ENCODE measurements around a stretch of chr16.

DNA sequence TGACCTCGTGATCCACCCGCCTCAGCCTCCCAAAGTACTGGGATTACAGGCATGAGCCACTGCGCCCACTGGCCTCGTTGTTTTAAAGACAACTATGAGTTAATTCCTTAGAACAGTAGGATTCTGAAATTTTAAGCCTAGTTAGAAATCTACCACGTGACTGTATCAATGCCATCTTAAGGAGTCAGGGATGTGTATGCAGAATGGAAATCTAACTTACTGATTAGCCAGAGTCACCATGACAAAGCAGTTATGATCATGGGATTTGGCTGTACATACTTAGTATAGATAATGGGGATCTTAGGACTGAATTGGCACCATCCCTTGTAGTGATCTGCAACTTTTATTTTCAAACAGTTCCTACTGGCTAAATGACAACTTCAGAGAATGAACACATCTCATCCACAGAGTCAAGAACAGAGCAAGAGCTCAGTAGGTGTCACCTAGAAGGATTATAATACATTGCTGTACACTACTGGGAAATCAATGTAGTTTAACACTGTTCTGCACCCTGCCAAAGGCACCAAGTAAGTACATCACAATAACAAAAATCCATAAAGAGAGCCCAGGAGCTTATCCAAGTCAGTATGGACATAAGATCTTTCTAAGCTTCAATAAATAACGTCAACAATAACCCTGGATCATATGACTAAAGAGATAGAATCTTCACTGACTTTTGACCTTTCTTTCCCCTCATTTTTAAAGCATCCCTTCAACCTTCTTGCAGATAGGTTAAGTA is 2.6 kb downstream of the CEP20 start:
- PRO-cap = no peak

DNA sequence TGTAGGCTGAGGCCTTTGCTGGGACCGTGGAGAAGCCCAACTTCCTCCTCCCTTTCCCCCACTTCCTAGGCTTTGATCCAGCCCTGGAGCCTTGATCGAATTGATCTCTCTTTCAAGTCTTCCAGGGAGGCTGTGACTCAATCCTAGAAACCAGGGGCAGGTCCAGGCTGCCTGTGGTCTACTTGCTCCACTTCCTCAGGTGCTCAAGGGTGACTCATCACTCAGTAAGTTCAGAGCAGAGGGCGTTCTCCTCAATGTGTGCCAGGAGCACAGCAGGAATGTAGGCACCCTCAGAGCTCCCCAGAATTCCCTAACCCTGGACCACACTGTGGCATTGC is 11.2 kb upstream of the CEP20 start:
- PRO-cap = no peak

DNA sequence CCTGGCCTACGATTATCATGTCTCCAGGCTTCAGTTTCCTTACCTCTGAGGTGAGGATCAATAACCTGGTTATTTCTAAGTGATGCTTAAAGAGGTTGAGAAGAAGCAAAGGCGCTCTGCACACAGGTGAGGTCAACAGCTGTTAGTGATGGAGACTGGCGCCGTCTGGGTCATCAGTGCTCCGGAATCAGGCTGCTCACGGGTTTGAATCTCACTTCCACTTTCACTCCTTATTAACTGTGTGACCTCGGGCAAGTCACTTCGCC is 735 bp upstream of the ABCC1 start:
- PRO-cap = no peak

DNA sequence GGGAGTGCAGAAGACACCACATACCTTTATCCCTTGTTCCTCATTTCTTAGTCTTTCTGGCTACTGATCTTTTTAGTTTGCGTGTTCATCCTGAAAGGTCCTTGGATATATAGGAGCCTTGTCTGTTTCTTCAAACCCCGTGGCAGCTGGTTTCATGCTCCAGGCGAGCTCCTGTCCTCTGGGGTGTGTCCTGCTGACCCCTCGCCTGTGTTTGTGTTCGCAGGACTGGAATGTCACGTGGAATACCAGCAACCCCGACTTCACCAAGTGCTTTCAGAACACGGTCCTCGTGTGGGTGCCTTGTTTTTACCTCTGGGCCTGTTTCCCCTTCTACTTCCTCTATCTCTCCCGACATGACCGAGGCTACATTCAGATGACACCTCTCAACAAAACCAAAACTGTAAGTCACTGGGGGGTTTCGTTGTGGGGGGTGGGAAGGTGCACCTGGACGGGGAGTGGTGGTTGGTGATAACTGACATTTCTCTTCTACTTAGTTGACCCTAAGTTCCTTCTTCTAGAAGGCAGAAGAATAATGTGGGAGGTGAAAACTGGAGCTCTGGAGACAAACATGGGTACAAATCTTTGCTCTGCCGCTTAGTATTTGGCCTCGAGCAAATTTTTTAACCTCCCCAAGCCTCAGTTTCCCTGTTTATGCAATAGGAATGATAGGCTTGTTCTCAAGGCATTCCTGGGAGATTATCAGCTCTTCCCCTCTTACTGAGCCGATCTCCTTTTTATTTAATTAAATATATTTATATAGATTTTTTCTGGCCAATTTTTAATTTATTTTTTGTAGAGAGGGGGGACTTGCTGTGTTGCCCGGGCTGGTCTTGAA is 58.4 kb downstream of the ABCC1 start:
- PRO-cap = no peak

DNA sequence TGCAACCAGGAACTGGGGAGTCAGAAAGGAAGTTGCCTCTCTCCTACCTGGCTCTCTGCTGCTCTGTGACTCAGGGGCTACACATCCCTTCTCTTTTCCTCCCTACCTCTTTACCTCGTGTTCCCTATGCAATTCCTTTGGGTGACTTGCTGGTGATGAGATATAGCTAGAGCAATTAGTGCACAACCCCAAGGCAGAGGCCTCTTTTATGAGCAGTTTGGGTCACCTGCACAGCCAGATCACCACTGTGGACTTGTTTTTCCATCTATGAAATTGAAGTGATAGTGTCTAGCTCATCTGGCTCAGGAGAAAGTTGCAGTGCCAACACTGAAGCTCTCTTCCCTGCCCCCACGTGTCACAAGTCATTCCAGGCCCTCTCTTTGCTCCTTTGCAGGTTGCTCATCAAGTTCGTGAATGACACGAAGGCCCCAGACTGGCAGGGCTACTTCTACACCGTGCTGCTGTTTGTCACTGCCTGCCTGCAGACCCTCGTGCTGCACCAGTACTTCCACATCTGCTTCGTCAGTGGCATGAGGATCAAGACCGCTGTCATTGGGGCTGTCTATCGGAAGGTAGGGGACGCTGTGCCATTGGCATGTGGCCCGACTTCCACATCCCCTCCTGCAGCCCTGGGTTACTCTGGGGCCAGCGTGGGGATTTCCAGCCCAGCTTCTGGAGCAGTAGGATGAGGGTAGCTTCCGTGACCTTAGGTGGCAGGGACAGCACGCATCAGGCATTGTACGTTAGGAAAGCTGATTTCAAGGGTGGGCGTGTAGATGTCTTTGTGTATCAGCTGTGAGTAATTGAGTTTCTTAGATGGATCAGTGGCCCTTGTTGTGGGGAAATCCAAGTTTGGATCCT is 96.3 kb downstream of the ABCC1 start:
- PRO-cap = no peak

DNA sequence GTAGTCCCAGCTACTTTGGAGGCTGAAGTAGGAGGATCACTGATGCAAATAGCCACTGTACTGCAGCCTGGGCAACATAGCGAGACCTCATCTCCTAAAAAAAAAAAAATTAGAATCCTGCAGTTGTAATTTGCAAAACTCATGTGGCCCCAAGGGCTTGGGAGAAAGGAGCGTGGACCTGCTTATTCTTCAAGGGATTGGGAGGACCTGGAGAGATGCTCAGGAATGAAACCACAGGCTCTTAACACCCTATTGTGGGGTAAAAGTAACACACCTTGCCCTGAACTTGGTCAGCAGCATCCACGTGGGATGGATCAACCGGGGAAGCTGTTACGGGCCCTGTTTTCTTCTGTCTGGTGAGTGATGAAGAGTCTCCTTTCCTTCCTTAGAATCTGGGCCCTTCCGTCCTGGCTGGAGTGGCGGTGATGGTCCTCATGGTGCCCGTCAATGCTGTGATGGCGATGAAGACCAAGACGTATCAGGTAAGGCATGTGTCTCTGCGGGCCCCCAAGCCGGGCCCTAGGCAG is 103.0 kb downstream of the ABCC1 start:
- PRO-cap = no peak

DNA sequence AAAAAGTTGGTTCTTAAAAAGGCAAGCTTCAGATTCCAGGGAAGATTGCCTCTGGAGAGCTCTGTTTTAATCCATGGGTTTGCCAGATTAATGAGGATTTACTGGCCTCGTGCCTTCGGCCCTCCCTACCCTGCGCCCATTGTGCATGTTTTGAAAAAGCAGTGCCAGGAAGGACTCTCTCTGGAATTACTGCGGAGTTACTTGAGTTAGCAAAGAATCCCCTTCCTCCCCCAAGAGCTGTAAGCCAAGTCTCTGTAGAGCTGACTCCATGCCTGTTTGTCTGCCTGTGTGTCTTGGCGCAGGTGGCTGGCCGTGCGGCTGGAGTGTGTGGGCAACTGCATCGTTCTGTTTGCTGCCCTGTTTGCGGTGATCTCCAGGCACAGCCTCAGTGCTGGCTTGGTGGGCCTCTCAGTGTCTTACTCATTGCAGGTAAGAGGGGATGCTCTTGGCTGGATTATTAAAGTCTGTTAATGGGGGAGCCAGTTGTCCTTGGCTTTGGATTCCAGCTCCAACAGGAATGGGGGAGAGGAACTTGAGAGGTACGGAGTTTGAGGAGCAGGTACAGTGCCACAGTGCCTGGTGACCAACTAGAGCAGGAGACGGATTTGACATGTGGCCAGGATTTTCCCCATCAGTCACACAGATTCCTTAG is 98.7 kb downstream of the ABCC6 start:
- PRO-cap = no peak

DNA sequence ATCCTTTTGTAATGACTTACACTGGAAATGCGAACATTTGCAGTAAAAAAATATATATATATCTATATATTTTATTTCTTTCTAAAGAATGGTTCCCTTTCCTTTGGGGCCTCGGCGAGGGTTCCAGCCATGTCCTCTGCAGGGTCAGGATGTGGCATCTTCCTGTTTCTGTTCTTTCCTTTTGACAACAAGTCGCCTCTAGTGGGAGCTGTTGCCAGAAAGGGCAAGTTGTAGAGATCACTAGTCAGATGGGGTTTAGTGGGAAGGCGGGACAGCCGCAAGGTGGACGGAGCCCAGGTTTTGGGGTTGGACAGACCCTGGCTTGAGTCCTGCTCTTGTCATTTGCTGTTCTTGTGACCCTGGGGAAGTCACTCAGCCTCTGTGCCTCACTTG is 80.3 kb downstream of the ABCC6 start:
- PRO-cap = no peak

- PRO-cap = no peak
Observed at GRCh38 chr16:17070648-17071549, 399.9 kb downstream of the XYLT1 start.

DNA sequence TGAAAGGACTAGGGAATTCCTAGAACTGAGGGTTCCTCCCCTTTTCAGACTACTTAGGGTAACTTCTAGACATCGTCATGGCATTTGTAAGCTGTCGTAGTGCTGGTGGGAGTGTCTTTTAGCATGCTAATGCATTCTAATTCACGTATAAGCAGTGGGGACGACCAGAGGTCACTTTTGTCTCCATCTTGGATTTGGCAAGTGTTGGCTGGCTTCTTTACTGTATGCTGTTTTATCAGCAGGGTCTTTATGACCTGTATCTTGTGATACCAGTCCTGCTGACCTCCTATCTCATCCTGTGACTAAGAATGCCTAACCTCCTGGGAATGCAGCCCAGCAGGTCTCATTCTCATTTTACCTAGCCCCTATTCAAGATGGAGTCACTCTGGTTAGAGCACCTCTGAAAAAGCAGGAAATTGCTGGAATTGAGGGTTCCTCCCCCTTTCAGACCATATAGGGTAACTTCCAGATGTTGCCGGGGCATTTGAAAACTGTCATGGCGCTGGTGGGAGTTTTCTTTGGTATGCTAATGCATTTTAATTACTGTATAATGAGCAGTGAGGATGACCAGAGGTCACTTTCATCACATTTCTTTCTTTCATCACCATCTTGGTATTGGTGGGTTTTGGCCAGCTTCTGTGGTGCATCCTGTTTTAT is 388.4 kb downstream of the XYLT1 start:
- PRO-cap = no peak

GRCh38 chr16:17125545-17125987 is 345.2 kb downstream of the XYLT1 start:
- PRO-cap = no peak

DNA sequence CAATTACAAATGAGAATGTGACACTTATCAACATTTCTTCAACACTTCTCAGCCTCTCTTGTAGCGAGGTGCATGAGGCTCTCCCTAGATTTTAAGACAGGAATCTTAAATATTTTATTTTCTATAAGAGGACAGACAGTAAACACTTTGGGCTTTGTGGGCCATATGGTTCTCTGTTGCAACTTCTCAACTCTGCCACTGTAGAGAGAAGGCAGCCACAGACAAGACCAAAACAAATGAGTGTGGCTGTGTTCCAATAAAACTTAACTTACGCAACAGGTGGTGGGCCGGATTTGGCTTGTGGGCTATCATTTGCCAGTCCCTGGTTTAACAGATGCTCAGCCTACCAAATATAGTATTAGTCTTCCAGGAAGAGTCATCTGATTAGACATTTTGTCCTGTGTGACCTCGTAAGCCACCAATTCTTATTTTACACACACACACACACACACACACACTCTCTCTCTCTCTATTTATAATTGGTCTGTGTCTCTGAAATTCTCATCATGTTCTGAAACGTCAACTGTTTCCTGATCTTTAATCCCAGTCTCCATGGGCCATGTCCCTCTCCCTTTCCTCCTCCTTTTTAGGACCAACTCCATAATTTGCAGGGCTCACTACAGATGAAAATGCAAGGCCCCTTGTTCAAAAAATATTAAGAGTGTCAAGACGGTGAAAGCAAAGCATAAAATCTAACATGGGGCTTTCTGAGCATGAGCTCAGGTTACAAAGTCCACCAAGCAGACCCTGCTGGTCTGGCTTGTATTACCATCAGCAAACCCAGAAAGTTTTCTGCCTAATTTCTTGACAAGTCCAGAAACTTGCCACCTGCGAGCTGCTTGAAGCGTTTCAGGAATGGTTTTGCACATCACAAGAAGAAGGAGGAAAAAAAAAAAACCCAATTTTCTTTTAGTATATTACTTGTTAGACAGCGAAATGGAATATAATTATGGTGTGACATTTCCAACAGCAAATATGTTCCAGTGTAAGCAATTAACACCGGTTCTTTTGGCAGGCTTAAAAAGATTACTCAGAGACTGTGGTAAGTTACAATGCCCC is 245.7 kb downstream of the XYLT1 start:
- PRO-cap = no peak

- PRO-cap = no peak
Observed at GRCh38 chr16:17312847-17313871, 157.6 kb downstream of the XYLT1 start.

- PRO-cap = no peak
Observed at GRCh38 chr16:17343026-17343513, 127.7 kb downstream of the XYLT1 start.

- PRO-cap = unidirectional peak, plus-strand start at chr16:17369819
Observed at GRCh38 chr16:17369448-17370224, 101.1 kb downstream of the XYLT1 start.

GRCh38 chr16:17468418-17468904 is 2.3 kb downstream of the XYLT1 start:
- PRO-cap = no peak

- PRO-cap = no peak
Observed at GRCh38 chr16:17469300-17469899, 1.4 kb downstream of the XYLT1 start.

- PRO-cap = unidirectional peak, minus-strand start at chr16:18571065
Observed at GRCh38 chr16:18570945-18571419, 9.1 kb upstream of the NOMO2 start.

GRCh38 chr16:18791243-18791595 is 1.1 kb upstream of the RPS15A start:
- PRO-cap = no peak

- PRO-cap = no peak
Observed at GRCh38 chr16:18849766-18850690, 48.7 kb upstream of the ARL6IP1 start.